Monocyte (primary cell): ENCODE measurements around a stretch of chr9.

GRCh38 chr9:120894320-120895206, 17.6 kb upstream of the PHF19 start:
- PRO-cap, 2 experiments = no peak in any of the 2 experiments

DNA sequence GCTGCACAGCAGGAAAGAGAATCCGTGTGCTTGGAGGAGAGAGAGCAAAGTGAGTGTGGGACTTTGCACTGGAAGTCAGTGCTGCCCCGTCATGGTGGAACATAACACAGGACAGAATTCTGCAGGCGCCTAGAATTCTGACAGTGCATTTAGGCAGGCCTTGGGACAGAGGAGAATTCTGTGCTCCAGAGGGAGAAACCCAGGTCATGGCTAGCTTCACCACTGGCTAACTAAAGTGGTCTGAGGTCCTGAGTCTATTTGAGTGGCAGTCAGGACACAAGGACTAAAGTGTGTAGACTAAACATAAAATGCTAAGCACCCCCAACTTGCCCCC, 3.6 kb upstream of the C5 start:
- PRO-cap, 2 experiments = no peak in any of the 2 experiments

DNA sequence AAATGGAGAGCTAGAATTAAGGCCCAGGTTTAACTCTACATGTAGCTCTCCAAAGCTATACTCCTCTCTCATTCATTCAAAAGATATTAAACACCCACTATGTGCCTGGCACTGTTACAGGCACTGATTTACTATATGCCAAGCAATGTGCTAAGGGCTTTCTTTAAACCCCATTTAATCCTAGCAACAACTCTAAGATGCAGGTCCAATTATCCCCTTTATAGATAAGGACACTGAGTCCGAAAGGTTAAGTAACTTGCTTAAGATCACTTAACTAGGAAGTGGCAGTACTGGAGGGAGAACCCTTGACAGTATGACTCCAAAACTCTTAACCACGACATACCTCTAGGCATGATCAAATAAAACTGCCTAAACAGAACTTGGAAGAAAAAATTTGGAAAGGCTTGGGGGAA, 1.8 kb downstream of the RAB14 start:
- PRO-cap, 2 experiments = no peak in any of the 2 experiments

- PRO-cap, 2 experiments = no peak in any of the 2 experiments
Observed at GRCh38 chr9:121282553-121283226, 14.7 kb downstream of the GSN start.

GRCh38 chr9:121298520-121299365, 30.8 kb downstream of the GSN start:
- PRO-cap, 2 experiments = no peak in any of the 2 experiments

GRCh38 chr9:121305517-121306216, 37.7 kb downstream of the GSN start:
- PRO-cap, 2 experiments = no peak in any of the 2 experiments

- PRO-cap, 2 experiments = no peak in any of the 2 experiments
Observed at GRCh38 chr9:121309521-121310226, 41.7 kb downstream of the GSN start.

- PRO-cap, 2 experiments = no peak in any of the 2 experiments
Observed at GRCh38 chr9:121310588-121311251, 42.8 kb downstream of the GSN start.

DNA sequence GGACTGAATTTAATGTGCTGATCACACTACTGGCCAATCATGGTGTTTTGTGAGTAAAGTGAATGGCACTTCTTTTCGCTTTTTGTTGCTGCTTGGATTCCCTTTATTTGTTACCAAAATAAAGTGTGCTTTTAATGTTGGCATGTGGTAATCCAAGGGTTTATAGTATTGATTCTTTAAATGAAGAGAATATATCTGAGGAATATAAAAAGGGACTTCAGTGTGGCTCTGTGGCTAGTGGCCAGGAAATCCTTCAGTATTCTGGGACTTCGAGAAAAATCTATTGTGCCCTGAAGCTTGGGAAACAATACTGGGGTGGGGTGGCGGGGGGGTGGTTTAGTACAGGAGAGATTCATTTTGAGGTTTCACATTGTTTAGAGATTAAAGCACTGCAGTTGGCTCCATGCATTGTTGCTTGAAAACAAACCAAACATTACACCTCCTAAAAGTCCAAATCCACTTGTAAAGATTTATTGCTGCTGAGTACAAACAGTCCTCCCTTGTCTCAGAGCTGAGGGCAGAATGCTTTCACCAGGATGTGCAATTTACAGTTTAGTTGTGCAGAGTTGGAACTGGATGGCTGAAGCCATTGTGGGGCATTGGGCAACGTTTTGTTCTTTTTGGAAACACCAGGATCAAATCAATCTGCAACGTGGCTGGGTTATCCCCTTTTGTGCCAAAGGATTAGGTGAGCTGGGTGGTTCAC, 49.5 kb downstream of the GGTA1 start:
- PRO-cap, 2 experiments = no peak in any of the 2 experiments

DNA sequence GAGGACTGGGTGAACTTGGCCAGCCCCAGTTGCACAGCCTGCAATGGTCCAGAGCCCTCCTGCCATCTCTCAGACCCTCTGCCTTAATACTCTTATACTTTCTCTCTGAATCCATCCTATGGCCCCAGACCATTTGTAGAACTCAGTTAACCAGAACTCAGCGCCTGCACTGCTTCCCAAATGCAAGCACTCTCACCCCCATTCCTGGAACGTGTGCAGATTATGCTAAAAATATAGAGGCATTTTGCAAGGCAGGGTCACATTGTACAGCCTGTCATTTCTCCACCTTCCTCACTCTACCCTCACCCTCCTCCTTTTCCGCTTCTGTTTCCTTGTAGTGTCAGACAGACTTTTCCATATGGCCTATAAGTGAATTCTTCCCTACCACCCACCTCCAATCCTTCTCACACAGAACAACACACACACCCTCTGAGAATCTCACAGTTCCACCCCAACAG, 25.4 kb downstream of the GGTA1 start:
- PRO-cap, 2 experiments = no peak in any of the 2 experiments

- PRO-cap, 2 experiments = no peak in any of the 2 experiments
Observed at GRCh38 chr9:121599918-121600730, 51.3 kb upstream of the DAB2IP start.

- PRO-cap, 2 experiments = no peak in any of the 2 experiments
Observed at GRCh38 chr9:121649300-121650084, 1.9 kb upstream of the DAB2IP start.

- PRO-cap, 2 experiments = no peak in any of the 2 experiments
Observed at GRCh38 chr9:121700700-121701672, 49.6 kb downstream of the DAB2IP start.

DNA sequence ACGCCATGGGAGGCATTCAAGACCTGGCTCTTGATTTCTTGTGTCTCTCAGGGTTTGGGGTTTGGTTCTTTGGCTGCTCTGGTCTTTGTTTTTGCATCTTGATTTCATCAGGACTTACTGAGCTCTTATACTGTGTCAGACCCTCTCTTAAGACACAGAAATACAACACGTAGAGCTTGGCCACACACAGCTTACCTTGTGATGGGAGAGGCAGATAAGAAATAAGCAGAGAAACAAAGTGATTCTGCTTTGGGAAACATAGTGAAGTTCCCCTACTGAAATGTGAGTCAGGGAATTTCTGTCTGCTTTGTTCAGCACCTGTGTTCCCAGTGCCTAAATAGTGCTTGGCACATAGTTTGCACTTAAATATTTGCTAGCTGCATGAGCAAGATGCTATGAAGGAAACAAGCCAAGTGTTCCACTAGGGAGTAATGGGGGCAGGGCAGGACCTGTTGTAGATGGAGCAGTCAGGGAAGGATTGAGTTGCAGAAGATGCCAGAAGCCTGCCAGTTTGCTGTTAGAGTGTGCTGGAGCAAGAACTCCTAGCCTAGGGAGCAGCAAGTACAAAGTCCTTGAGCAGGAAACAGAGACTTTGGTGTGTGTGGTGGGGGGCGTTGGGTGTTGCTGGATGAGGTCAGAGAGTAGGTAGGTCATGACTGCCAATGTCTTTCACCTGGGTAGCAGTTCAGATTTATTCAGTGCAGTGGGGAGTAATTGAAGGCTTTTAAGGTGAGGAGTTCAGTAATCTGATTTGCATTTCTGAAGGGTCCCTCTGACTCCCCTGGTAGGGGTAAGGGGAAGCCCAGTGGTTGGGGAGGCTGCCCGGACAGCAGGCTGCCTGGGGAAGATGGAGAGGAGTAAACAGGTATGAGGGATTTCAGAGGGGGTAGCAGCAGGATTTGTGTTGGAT, 87.5 kb downstream of the DAB2IP start:
- PRO-cap, 2 experiments = no peak in any of the 2 experiments

- PRO-cap, 2 experiments = no peak in any of the 2 experiments
Observed at GRCh38 chr9:121779291-121779930, 128.0 kb downstream of the DAB2IP start.

GRCh38 chr9:121985952-121986442, 107.1 kb downstream of the TTLL11 start:
- PRO-cap, 2 experiments = no peak in any of the 2 experiments

DNA sequence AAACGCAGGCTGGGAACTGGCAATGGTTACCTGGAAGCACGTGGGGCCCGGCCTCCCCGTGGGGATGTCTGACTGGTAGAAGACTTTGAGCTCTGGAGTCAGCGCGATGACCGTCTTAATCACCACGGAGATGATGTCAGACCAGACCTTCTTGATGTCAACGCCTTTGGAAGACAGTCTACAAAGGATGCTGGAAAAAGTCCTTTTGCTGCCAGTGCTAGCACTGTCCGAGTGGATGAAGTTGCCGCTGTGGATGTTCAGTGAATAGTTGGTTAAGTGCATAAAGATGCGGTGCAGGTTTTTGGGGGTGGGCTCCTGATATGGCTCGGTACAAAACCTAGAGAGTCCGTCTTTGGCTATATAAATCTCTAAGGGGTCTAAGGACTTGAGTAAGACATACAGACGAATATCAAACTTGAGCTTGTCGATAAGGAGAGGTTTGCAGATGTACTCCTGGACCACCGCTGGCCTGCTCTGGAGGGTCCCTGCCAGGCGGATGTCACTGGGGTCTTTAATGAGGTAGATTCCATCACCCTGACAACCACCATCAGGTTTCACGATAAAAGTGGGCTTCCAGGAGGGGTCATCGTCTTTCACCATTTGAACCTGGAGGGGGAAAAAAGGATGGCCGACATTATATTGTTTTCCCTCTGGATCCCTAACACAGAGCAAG, 103.8 kb downstream of the TTLL11 start:
- PRO-cap, 2 experiments = no peak in any of the 2 experiments

GRCh38 chr9:122126112-122126804, 33.1 kb upstream of the TTLL11 start:
- PRO-cap, 2 experiments = no peak in any of the 2 experiments

GRCh38 chr9:122248235-122249233, 16.1 kb downstream of the RBM18 start:
- PRO-cap, 2 experiments = peak in 1 of 2 experiments; most common minus-strand start chr9:122248605 (in 1)

- PRO-cap, 2 experiments = no peak in any of the 2 experiments
Observed at GRCh38 chr9:122463806-122464868, 13.6 kb downstream of the OR1J1 start.